ENCODE results near the genes CACNG1 and BPTF.

DNA sequence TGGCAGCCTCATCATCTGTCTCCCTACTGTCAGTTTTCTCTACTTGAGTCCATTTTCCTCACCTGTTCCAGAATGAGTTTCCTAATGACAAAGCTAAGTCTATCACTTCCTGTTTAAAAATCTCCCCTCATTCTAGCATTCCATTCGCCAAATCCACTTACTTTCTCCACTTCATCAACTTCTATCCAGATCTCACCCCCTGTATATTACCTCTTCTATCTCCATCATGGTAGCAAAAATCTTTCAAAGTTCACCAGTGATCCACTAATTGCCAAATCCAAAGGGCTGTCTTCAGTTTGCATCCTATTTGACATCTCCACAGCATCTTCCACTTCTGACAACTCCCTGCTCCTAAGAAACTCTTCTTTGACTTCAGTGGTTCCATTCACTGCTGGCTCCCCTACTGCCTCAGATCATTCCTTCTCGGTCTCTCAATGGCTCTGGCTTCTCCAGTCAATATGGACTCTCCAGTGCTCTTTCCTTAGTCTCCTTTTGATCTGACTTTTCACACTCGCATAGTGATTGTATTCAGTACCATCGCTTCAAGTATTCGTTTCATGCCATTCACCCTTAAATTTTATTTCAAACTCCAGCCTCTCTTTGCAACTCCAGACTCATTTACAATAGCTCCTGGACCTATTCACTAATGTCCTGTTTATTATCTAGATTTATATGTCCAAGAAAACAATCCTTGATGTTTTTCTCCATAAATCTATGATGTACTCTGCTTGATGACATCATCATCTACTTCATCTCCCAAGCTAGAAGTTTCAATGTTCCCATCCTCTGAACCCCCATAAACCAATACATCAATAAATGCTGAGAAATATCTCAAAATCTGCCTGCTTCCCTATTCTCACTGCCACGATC, 4.5 kb downstream of the CEP112 start:
- PRO-cap, result no peak
- RAMPAGE, long total RNA, 2 experiments, result no peak in any of the 2 experiments

- PRO-cap, result no peak
- RAMPAGE, long total RNA, 2 experiments, result no peak in any of the 2 experiments
These were observed 6.1 kb upstream of the APOH start for GRCh38 chr17:66235131-66235908.

DNA sequence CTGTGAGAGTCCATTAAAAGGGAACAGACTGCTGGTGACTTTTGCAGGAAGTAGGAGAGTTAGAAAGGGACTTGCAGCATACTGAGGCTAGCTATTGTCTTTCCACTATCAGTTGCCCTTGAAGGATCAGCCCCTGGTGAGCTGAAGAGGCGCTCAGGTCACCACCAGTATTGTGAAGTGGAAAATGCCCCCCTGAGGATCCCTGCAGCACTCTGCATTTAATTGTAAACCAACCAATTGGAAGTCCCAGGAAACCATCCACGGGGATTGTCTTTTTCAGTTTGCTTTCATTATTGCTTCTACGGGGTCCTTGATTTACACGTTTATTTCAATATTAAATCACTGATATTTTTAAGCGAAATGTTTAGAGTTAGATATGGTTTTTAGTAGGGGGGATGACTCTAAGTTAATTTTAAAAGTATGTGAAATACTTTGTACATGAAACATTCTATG, 2.5 kb downstream of the PRKCA start:
- PRO-cap, result no peak
- RAMPAGE, long total RNA, 2 experiments, result no peak in any of the 2 experiments

GRCh38 chr17:66309587-66310095, 7.2 kb downstream of the PRKCA start:
- PRO-cap, result no peak
- RAMPAGE, long total RNA, 2 experiments, result no peak in any of the 2 experiments

DNA sequence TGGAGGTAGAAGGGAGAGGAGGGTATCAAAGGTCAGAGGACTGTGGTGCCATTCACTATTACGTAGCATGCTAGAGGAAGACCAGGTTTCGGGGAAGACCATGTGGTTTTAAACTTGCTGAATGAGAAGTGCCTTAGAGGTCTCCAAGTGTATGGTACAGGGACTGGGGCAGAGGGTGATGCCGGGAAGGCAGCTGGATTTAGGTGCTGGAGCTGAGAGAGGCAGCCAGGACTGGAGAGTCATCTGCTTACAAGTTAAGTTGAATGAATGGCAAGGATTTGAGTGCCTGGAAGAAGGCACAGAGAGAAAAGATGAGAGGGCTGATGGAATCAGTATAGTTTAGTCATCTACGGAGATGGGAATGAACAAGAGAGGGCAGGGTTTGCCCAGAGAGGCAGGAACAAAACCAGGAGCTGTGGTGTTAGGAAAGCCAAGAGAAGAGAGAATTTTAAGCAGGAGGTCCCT, 26.8 kb downstream of the PRKCA start:
- PRO-cap, result no peak
- RAMPAGE, long total RNA, 2 experiments, result no peak in any of the 2 experiments

- PRO-cap, result no peak
- RAMPAGE, long total RNA, 2 experiments, result start-site peak on the plus strand in 1 of 2 experiments, at chr17:66565655-66566224 at its widest, 10 reads per replicate
These were observed 263.6 kb downstream of the PRKCA start for GRCh38 chr17:66565780-66566715.

GRCh38 chr17:66579391-66579908, 255.5 kb upstream of the CACNG5 start:
- PRO-cap, result no peak
- RAMPAGE, long total RNA, 2 experiments, result no peak in any of the 2 experiments

GRCh38 chr17:66958008-66958671, 6.4 kb upstream of the CACNG4 start:
- PRO-cap, result no peak
- RAMPAGE, long total RNA, 2 experiments, result no peak in any of the 2 experiments

DNA sequence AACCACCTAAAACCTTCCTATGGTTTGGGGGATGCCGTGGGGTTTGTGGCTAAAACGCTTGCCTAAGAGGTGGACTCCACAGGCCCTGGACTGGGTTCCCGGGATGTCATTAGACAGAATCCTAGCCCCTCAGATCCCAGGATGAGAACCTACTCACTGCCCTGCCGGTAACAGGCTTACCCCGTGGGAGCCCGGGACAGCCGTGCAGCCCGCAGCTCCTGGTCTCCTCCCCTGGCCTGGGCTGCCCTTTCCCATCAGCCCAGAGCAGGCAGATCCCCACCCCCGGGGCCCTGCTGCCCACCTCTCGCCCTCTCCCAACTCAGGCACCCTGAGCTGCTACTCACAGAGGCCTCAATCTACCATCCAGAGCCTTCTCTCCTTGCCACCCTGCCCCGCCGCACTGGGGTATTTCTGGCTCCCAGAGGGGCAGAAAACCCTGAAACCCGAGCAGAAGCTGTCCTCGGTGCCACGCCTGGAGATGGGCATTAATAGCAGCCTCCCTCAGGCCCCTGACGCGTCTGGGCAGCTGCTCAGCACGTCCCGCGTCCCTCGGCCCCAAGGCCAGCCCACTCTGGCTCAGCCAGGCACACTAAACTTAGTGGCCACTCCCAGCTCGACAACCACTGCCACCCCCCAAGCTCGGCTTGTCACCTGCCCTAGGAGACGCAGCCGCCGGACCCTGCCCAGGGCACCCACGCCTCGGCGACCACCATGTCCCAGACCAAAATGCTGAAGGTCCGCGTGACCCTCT, at the start of gene CACNG1:
TSS of gene CACNG1 (plus strand) at position 605 of the 751 bp plus-strand sequence.
- PRO-cap, result no peak
- RAMPAGE, long total RNA, 2 experiments, result no peak in any of the 2 experiments

DNA sequence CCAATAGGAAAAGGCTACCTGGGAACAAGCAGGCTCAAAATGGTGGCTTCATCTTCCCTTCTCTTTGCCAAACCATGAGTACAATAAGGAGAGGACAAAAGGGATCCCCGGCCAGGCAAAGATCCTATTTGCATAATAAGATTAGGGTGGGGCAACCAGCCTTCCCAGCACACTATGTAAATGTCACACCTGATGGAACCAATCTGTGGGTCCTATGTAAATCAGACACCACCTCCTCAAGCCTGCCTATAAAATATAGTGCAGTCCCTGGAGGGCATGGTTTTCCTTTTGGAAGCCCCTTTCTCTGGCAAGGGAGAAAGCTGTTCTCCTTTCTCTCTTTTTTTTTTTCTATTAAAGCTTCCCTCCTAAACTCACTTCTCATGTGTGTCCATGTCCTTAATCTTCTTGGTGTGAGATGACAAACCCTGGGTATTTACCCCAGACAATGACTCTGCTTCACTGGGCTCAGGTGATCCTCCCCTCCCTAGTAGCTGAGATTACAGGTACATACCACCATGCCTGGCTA, 44.2 kb downstream of the PSMD12 start:
- PRO-cap, result no peak
- RAMPAGE, long total RNA, 2 experiments, result no peak in any of the 2 experiments

DNA sequence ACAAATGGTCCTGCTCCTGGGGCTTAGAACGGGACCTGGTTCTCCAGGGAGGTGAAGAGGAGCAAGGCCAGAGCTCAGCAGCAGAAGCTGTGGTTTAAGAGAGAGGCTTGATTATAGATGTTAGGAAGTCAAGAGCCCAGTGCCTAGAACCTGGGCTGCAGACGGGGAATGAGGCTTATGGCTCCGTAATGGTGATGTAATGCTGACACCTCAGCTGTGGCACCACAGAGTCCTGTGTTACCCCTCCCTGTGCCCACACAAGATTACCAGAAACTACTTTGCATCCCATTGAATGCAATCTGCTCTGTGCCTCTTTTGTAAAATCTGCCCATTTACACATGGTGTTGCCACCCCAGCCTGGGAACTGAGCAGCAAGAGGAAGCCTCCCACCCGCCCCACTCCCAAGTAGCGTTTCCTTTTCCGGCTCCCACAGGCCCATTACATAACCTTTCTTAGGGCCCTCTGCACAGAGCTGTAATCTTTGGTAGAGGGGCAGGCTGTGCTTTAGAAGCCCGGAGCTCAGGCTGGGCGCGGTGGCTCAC, 57.0 kb downstream of the PITPNC1 start:
- PRO-cap, result no peak
- RAMPAGE, long total RNA, 2 experiments, result no peak in any of the 2 experiments

GRCh38 chr17:67474901-67476000, 98.2 kb downstream of the PITPNC1 start:
- PRO-cap, result no peak
- RAMPAGE, long total RNA, 2 experiments, result no peak in any of the 2 experiments

DNA sequence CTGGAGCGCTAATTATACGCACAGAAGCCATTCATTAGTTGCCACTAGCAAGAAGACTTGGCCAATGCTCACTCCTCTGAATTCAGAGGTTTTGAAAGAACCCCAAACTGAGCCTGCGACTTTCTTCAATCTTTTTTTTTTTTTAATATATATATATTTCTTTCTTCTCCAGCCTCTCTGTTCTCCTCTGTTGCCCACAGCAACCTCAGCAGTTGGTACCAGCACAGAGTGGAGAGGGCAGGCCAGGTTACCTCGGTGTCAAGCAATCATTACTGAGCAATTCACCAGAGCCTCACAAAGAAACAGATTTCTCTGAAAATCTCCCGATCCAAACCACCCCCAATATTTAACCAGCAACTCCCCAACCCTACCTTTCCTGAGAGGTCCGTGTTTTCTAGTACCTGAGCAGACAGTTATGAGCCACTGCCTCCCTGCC, 101.7 kb downstream of the PITPNC1 start:
- PRO-cap, result no peak
- RAMPAGE, long total RNA, 2 experiments, result no peak in any of the 2 experiments

DNA sequence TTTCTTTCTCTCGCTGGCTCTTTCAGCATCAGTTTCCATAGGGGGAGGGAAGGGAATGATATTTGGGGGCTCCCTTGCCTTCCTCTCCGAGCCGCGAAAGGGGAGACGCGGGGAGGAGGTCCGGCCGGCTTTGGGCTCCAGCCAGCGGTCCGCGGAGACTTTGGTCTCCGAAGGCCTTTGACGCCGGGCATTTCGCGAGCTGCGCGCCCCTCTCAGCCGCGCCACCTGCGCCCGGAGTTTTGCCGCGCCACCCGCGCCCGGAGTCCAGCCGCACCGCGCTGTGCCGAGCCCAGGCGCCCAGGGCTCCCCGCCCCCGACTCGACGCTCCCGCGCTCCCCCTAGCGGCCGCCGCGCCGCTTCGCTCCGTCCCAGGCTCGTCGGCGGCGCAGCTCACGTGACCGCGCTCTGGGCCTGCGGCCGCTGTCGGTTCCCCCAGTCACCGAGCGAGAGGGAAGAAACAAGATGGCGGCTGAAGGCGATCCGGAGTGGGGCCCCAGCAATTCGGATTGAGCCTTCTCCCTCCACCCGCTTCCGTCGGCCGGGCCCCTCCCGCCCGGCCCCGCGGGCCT, at the start of gene BPTF:
TSS of gene BPTF (plus strand) at position 435 of the 569 bp plus-strand sequence.
- PRO-cap, result bidirectional peak, plus-strand start at position 435 of the sequence, minus-strand start at position 277 of the sequence
- RAMPAGE, long total RNA, 2 experiments, result no peak in any of the 2 experiments

- PRO-cap, result no peak
- RAMPAGE, long total RNA, 2 experiments, result no peak in any of the 2 experiments
These were observed 48.5 kb downstream of the C17orf58 start for GRCh38 chr17:67947453-67948522.

DNA sequence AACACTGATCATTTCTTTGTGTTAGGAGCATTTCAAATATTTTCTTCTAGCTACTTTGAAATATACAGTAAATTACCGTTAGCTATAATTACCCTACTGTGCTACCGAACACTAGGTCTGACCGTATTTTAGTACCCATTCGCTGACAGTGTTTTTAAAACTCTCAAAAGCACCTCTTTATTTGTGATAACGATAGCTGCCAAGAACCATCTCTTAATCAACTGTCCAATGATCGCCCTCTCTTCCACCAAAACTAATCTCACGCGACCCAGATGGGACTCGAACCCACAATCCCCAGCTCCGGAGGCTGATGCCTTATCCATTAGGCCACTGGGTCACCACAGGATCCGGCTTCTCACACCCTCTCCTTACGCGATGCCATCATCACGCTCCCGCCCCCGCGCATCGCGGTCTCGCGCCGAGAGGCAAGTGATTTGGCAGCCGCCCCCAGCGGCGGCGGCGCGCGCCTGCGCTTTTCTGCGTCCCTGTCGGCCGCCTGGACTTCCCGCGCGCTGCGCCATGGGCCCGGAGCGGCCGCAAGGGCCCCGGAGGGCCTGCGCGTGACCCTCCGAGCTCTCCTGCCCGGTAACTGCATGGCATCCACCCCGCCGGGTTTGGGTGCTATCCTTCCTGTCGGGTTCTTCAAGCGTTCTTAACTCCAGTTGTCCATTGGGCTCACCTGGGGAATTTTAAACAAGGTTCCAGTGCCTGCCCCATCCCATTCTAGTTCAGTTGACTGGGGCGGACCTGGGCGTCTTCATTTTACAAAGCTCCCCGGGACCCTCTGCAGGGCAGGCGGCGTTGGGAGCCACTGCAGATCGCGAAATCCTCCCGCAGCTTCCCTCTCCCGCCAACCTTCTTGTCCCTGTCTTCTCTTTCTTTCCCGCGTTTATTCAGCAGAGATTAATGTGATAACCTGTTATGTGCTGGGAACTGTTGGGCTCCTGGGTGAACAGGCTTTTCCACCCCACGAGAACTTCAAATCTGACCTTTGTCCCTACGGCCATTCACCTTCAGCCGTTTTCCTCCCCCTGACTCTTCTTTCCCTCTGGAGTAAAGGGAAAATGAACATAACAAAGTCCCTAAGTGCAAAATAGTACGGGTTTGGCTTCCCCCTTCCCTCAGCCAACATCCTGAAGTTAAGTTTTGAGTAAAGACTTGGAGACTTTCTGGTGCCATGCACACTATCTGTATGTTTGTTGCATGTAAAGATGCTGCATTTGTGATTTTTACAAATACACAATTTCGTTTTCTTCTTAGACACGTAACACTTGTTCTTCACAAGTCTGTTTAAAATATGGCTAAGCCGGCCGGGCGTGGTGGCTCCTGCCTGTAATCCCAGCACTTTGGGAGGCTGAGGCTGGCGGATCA, 15.4 kb upstream of the KPNA2 start:
- PRO-cap, result bidirectional peak, plus-strand start at position 501 of the sequence, minus-strand start at position 342 of the sequence
- RAMPAGE, long total RNA, 2 experiments, result no peak in any of the 2 experiments

- PRO-cap, result no peak
- RAMPAGE, long total RNA, 2 experiments, result no peak in any of the 2 experiments
These were observed 50.5 kb downstream of the KPNA2 start for GRCh38 chr17:68085943-68086562.

DNA sequence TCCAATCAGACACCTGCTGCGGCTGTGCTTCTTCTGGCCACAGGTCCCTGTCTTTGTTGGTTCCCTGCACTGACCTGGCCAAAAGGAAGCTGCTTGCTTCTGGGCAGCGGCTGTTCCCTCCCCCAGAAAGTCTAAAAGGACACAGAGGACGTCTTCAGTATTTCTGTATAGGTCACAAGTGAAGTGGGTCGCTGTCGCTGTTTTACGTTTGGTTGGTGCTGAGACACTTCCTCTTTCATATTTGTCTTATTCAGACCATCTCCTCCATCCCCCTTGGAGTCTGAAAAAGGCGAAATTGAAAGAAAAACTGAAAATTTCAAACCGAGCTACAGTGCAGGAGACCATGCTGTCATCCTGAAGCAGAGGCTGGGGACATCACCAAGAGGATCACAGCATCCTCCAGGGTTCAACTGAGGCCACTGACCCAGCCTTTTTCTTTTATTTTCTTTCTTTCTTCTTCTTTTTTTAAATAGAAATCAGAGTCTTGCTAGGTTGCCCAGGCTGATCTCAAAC, 10.0 kb upstream of the AMZ2 start:
- PRO-cap, result unidirectional peak, minus-strand start at position 133 of the sequence
- RAMPAGE, long total RNA, 2 experiments, result no peak in any of the 2 experiments

GRCh38 chr17:68267642-68268361, 20.0 kb downstream of the AMZ2 start:
- PRO-cap, result no peak
- RAMPAGE, long total RNA, 2 experiments, result no peak in any of the 2 experiments

GRCh38 chr17:68291639-68291919, 284 bp downstream of the ARSG start:
- PRO-cap, result no peak
- RAMPAGE, long total RNA, 2 experiments, result no peak in any of the 2 experiments

Data from breast epithelium (tissue), 2 donors.